UCH-1 (cell line): ENCODE data around the genes RABEP2 and MAZ.

DNA sequence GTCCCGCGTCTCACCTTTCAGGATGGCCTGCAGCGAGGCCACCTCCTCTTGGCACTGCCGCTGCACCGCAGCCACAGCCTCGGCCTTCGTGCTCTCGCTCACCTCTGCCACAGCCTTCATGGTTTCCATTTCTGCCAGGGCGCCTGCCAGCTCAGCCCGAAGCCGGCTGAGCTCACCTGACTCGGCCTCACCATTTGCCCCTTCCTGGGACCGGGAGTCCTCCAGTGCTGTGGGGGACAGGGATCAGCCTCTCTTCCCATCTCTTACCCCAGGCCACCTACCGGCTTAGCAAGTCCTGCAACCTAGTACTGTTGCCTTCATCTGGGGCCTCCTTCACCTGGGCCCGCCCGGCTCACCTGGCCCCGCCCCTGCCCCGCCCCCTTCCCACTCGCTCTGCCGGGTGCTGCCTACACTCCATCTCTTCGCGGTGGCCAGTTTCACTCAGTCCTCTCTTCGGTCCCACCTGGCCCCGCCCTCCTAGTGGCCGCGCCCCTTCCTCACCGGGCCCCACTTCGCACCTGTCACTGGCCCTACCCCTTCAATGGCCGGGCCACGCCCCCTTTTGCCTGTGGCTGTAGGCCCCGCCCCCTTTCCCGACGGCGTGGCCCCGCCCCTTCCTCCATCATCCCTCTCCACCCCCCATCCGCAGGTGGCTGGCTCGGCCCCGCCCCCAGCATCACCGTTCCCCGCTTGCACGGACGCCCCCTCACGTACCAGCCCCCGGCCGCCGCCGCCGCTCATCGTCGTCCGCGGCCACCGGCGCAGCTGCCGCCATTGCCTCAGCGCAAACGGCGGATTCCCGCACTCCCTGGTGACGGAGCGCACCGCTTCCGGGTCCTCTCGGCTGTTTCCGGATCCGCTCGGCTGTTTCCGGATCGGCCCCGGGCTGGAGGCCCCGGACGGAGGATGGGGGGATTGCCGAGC is at the start of gene RABEP2:
TSS of gene RABEP2 (minus strand) at position 850 of the 924 bp plus-strand sequence.
- RRBS, result 6% methylated on average over 37 of the region's 73 CpGs

GRCh38 chr16:28926618-28926817 is 1.5 kb upstream of the RABEP2 start:
- RRBS, result no CpG with 5 or more reads among the region's 2 CpGs

GRCh38 chr16:28974999-28975742 is 593 bp downstream of the SPNS1 start:
- RRBS, result 9% methylated on average over 25 of the region's 50 CpGs

DNA sequence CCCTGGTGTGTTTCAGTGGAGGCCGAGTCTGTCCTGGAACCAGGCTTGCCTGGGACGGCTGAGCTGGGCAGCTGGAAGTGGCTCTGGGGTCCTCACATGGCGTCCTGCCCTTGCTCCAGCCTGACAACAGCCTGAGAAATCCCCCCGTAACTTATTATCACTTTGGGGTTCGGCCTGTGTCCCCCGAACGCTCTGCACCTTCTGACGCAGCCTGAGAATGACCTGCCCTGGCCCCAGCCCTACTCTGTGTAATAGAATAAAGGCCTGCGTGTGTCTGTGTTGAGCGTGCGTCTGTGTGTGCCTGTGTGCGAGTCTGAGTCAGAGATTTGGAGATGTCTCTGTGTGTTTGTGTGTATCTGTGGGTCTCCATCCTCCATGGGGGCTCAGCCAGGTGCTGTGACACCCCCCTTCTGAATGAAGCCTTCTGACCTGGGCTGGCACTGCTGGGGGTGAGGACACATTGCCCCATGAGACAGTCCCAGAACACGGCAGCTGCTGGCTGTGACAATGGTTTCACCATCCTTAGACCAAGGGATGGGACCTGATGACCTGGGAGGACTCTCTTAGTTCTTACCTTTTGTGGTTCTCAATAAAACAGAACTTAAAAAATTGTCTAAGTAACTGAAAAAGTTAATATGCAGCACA is 5.4 kb downstream of the LAT start:
- RRBS, result no CpG with 5 or more reads among the region's 13 CpGs

DNA sequence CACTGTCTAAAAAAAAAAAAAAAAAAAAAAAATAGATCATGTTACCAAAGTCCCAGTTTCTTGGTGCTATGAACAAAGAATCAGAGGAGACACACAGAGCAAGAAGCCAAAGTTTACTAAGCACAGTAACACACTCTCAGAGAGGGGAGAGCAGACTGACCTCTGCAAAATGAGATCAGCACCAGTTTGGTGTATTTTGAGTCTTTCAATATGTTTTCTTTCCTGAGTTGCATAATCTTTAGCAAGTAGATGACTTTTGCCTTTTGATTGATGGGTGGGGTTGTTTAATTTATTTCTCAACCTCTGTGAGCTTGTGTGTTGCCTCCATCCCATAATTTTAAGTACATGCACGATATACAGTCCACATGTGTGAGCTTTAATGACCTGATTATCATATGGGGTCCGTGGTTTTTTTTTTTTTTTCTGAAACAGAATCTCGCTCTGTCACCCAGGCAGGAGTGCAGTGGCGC is 29.0 kb downstream of the LAT start:
- RRBS, result no CpG with 5 or more reads among the region's 4 CpGs

DNA sequence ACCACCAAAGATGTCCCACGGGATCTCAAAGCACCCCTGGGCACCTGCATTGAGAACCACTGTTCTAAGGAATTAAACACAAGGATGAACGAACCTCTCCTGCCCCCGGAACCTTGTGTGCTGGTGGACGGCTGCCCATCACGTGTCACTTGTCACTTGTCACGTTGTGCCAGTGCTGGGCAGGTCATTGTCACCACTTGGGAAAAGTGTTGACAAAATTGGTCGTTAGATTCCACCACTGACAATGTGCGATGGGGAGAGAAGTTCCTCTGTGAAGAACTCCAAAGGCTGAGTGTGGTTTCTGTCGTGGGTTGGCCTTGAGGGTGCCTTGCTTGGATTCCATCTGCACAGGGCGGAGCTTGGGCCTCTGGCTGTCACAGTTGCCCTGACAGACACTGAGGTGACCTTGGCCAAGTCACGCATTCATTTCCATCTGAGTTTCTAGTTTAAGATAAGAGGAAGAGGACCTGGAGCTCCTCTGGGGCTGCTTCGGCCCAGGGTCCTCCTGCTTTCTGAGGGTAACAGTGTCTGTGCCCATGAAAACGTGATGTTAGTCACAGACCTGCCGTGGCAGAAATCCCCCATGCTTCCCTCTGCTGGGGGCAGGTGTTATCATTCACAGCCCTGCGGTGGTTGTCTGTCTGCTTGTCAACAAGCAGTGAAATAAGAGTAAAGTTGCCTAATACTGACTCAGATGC is 133.5 kb downstream of the LAT start:
- RRBS, result no CpG with 5 or more reads among the region's 15 CpGs

DNA sequence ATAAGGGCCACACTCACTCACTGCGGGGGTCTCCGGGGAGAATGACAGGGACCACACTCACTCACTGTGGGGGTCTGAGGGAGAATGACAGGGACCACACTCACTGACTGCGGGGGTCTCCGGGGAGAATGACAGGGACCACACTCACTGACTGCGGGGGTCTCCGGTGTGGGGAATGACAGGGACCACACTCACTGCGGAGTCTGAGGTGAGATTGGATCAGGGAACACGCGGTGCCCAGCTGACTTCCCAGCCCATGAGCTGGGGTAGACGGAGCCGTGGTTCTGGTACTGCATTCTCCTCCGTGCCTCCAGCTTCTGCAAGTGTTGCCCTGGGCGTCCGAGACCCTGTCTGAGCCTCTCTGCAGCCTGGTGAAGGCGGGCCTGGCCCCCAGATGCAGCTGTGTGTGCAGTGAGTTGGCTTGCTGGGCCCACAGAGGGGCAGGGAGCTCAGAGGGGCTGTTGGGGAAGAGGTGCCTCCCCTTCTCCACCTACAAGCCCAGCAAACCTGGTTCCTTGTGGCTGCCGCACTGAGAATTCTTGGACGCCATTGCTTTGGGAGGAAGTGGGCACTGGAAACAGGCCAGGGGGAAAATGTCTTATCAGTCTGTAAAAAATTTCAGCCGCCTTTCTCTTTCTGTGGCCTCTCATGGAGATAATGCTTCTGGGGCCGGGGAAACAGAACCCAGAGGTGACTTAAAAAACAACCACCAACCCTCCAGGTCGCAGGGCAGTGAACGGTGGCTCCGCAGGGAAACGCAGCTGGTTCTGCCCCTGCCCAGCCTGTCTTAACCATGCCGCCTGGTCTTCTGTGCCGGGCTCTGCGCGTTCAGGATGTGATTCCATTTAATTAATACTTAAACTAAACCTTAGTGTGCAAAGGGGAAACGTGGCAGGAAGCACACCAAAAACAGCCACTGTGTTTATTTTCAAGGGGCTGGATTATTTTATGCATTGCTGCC is 167.6 kb downstream of the LAT start:
- RRBS, result no CpG with 5 or more reads among the region's 28 CpGs

GRCh38 chr16:29199659-29200160 is 206.8 kb downstream of the NPIPB11 start:
- RRBS, result no CpG with 5 or more reads among the region's 16 CpGs

GRCh38 chr16:29202482-29203074 is 203.9 kb downstream of the NPIPB11 start:
- RRBS, result no CpG with 5 or more reads among the region's 14 CpGs

GRCh38 chr16:29255983-29256357 is 150.5 kb downstream of the NPIPB11 start:
- RRBS, result no CpG with 5 or more reads among the region's 6 CpGs

GRCh38 chr16:29260616-29261088 is 145.9 kb downstream of the NPIPB11 start:
- RRBS, result no CpG with 5 or more reads among the region's 19 CpGs

GRCh38 chr16:29261426-29262328 is 144.8 kb downstream of the NPIPB11 start:
- RRBS, result 75% methylated on average over 4 of the region's 40 CpGs

- RRBS, result no CpG with 5 or more reads among the region's 31 CpGs
Measured at GRCh38 chr16:29381499-29381994, 25.0 kb downstream of the NPIPB11 start.

GRCh38 chr16:29382066-29382429 is 24.5 kb downstream of the NPIPB11 start:
- RRBS, result no CpG with 5 or more reads among the region's 20 CpGs

- RRBS, result no CpG with 5 or more reads among the region's 29 CpGs
Measured at GRCh38 chr16:29595433-29595957, 67.6 kb upstream of the SPN start.

- RRBS, result no CpG with 5 or more reads among the region's 118 CpGs
Measured at GRCh38 chr16:29613239-29614341, 49.5 kb upstream of the SPN start.

DNA sequence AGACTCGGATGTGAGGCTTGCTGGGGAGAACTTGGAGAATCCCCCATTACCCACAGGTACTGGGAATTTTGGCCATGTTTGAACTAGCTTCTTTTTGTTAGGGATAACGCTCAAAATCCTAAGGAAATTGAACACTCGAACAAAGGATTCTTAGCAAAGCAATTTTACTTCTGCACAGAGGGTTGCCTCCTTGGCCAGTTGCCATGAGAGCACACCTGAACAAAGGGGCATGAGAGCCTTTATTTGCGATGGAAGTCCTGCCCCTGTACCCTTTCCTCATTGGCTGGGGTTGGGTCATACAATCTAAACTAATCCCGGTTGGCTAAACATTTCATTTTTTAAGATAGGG is 30.6 kb downstream of the QPRT start:
- RRBS, result no CpG with 5 or more reads among the region's 5 CpGs

DNA sequence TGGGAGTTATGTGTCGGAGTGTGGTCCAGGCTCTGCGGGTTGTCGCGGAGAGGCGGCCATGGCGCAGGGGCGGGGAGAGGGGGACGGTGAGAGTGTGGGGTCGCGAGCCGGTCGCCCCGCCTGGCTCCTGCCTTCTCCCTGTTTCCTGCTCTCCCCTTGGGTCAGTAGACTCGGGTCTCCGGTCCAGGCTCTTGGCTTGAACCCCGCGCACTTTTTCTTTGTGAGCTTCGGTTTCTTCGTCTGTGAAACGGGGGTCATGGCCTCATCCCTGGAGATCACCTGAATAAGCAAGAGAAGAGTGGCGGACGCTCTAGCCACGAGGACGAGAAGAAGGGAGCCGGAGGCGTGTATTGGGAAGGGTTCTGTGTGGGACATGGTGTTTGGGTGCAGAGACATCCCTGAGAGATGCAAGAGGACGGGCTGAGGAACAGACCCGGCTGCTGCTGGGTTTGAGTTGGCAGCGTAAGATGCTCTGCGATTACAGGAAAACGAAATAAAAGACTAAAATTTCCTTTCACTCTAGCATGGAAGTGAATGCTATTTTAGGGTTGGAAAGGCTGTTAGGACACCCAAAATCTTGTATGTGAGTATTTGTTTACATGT is 429 bp downstream of the KIF22 start:
- RRBS, result 6% methylated on average over 9 of the region's 31 CpGs

DNA sequence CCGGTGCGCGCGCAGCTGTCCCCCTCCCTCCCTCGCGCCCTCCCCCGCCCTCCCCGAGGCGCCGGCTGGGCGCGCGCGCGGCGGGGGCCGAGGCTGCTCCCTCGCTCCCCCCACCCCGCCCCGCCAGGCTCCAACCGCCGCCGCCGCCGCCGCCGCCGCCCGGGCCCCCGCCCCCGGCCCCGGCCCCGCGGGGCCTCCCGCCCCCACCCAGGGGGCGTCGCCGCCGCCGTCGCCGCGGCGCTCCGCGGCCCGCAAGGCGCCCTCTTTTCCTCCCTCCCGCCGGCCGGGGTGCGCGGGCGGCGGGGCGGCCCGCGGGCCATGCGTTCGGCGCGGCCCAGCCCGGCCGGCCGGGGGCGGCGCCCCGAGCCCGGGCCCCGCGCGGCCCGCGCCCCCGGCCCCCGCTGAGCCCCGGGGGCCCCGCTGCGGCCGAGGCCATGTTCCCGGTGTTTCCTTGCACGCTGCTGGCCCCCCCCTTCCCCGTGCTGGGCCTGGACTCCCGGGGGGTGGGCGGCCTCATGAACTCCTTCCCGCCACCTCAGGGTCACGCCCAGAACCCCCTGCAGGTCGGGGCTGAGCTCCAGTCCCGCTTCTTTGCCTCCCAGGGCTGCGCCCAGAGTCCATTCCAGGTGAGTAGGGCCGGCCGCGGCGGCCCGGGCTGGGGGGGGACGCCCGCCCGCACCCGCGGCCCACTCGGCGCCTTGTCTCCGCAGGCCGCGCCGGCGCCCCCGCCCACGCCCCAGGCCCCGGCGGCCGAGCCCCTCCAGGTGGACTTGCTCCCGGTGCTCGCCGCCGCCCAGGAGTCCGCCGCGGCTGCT is at the start of gene MAZ:
TSS of gene MAZ (plus strand) at position 262 of the 815 bp plus-strand sequence.
- RRBS, result 3% methylated on average over 46 of the region's 119 CpGs

DNA sequence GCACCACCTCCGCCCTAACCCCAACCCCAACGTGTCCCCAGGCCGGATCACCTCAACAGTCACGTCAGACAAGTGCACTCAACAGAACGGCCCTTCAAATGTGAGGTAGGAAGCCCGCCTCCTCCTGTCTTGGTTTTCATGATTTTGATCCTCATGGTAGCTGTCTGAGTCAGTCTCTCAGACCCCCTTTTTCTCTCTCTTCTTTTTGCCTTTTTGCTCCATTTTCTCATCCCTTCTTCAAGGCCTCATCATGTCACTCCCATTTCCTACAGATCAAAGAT is 1.8 kb downstream of the MAZ start:
- RRBS, result 6% methylated on average over 3 of the region's 6 CpGs